Airway epithelial cell (primary cell): ENCODE data around the gene ZFC3H1.

DNA sequence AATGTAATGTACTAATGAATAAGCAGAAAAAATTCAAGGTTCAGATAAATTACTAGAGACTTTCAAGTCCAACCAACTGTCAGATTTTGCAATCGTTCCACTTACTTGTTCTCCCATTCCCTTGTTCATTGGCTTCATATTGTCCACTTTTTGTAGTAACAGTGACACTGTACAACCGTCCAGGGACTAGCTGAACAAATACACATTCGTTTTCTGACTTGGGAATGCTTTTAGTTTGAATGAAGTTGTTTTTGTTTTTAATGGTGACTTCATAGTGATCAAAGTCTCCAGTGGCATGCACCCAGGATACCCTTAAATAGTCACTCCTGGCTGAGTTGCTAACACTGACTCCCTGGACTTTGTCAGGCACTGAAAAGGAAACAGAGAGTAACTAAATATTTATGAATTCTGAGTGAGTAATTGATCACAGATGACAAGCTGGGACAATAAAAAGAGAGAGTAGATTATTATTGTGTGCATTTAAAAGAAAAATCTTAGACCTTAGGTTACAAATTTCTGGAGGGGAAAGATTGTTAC lies 65.4 kb downstream of the PTPRB start:
- RAMPAGE, long total RNA: no peak

DNA sequence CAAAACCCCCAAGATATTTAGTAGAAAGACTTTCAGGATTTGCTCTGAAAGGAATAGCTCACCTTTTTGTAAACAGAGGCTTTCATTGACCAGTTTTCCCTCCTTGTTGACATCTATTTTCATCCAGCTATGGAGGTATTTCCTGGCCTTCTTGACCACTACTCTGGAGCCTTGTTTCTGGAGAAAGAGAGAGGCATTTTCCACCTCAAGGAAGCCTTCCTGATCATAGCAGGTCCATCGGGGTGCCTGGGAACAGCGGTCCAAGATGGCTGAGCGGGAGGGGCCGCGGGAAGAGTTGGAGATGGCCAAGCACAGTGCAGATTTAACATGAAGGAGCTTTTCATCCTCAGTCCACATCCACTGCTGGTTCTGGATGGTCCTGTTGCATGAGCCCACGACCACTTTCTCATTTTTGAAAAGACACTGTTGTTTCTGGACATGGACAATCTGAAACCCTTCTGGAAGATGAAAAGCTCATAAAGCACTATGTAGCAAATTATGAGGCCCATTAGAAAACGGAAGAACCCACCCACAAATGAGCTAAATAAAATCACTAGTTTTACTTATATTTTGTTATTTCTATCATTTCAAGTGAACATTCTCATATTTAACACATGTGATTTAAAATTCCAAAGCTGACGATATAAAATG lies 1.5 kb downstream of the PTPRB start:
- RAMPAGE, long total RNA: no peak

GRCh38 chr12:70645585-70646428 lies 8.6 kb upstream of the PTPRB start:
- RAMPAGE, long total RNA: no peak

GRCh38 chr12:71141604-71141888 lies 16.3 kb downstream of the TSPAN8 start:
- RAMPAGE, long total RNA: no peak

DNA sequence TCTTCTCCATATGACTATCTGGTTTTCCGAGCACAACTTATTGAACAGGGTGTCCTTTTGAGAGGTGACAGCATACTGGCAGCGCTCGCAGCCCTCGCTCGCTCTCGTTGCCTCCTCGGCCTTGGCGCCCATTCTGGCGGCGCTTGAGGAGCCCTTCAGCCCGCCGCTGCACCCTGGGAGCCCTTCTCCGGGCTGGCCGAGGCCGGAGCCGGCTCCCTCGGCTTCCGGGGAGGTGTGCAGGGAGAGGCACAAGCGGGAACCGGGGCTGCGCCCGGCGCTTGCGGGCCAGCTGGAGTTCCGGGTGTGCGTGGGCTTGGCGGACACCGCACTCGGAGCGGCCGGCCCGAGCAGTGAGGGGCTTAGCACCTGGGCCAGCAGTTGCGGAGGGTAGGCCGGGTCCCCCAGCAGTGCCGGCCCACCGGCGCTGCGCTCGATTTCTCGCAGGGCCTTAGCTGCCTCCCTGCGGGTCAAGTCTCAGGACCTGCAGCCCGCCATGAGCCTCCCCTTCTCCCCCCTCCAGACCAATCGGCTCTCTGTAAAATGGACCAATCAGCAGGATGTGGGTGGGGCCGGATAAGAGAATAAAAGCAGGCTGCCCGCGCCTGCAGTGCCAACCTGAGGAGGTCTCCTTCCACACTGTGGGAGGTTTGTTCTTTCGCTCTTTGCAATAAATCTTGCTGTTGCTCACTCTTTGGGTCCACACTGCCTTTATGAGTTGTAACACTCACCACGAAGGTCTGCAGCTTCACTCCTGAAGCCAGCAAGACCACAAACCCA lies 62.8 kb upstream of the LGR5 start:
- RAMPAGE, long total RNA: no peak

DNA sequence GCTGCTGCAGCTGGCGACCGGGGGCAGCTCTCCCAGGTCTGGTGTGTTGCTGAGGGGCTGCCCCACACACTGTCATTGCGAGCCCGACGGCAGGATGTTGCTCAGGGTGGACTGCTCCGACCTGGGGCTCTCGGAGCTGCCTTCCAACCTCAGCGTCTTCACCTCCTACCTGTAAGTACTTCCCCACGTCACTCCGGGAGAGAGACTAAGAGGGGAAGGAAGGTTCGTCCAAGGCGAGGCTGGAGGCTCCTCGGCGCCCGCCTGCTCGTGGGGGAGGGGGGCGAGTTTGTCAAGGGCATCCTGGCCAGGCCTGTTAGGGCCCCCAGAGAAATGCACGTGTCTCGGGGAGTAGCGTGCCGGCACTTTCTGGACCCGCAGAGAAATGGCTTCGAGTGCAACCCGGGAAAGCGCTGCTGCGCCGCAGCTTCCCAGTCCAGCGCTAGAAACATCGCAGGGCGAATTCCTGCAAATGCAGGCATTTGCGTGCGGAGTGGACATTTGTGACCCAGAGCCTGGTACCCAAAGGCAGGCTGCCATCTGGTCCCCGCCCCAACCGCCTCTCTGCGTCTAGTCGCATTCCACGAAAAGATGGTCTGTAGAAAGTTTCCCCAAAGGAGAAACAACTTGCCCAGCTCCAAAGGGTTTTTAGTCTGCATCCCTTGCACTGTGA lies 659 bp downstream of the LGR5 start:
- RAMPAGE, long total RNA: no peak

- RAMPAGE, long total RNA: no peak
Measured at GRCh38 chr12:71602800-71603565, 60.7 kb downstream of the ZFC3H1 start.

GRCh38 chr12:71658565-71659796 lies 4.7 kb downstream of the ZFC3H1 start:
- RAMPAGE, long total RNA: no peak

- RAMPAGE, long total RNA: no peak
Measured at GRCh38 chr12:71663692-71663916, at the start of gene ZFC3H1. Gene ZFC3H1 (minus strand): TSS chr12:71663848.

GRCh38 chr12:71770830-71771369 lies 16.2 kb downstream of the RAB21 start:
- RAMPAGE, long total RNA: no peak

DNA sequence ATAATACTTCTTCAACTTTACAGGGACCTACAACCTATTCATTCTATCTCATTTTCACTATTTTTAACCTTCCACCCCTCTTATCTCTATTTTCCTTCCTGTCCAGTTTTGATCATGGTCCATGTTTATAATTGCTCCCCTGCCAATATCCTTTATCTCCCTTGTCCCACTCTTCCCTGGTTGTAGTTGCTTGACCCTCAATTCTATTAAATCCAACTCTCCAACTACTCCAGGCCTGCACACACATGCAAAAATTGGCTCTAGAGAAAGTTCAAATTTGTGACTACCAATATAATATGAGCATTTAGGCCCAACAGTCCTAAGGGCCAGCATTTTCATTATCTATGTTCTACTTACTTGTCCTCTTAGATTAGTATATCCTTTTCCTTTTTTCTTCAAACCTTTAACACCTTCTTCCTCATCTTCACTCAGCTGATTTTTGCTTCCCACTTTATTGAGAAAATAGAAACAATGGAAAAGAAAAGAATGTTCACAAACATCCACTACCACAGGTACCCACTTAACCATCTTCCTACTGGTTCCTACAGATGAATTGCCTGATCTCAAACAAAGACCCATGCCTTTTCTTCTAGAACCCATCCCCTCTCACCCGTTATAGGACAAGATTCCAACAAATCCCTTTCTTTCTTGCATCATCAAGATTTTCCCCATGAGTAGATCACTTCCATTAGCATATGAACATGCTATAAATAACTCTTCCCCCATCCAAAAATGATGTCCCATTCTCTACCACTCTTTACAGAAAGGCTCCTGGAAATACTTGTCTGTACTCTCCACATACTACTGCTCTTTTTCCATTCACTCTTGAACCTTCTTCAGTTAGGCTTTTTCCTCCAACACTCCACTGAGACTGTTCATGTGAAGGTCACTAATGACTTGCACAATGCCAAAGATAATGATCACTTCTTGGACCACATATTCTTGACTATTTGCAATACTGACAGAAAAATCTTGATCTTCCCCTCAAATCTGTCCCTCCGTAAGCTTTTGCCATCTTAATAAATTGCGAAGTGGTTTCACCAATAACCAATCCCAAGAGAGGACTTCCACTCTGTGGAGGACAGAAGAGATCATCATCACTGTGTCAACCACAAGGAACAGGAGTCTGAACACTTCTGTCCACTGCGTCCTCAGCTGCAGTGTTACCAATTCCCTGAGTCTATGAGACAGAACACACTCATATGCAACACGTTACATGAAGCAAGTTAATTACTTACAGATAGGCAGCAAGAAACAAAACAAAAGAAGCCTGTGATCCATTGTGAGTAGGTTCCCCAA lies 17.6 kb upstream of the TRHDE start:
- RAMPAGE, long total RNA: no peak

DNA sequence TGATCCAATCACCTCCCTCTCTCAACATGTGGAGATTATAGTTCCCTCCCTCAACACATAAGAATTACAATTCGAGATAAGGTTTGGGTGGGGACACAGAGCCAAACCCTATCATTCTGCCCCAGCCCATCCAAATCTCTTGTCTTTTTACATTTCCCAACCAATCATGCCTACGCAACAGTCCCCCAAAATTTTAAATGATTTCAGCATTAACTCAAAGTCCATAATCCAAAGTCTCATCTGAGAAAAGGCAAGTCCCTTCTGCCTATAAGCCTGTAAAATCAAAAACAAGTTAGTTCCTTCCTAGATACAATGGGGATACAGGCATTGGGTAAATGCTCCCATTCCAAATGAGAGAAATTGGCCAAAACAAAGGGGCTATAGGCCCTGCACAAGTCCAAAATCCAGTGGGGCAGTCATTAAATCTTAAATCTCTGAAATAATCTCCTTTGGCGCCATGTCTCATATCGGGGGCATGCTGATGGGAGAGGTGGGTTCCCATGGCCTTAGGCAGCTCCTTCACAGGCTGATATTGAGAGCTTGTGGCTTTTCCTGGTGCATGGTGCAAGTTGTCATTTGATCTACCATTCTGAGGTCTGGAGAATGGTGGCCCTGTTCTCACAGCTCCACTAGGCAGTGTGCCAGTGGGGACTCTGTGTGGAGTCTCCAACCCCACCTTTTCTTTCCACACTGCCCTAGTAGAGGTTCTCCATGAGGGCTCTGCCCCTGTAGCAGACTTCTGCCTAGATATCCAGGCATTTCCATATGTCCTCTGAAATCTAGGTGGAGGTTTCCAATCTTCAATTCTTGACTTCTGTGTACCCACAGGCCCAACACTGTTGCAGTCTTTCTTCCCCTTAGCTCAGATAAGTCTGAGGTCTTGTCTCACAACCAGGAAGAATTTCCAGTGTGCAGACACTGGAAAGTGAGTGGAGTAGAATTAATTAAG lies 25.9 kb downstream of the GLIPR1L1 start:
- RAMPAGE, long total RNA: no peak

- RAMPAGE, long total RNA: no peak
Measured at GRCh38 chr12:75478281-75478493, 2.4 kb upstream of the GLIPR1 start.

DNA sequence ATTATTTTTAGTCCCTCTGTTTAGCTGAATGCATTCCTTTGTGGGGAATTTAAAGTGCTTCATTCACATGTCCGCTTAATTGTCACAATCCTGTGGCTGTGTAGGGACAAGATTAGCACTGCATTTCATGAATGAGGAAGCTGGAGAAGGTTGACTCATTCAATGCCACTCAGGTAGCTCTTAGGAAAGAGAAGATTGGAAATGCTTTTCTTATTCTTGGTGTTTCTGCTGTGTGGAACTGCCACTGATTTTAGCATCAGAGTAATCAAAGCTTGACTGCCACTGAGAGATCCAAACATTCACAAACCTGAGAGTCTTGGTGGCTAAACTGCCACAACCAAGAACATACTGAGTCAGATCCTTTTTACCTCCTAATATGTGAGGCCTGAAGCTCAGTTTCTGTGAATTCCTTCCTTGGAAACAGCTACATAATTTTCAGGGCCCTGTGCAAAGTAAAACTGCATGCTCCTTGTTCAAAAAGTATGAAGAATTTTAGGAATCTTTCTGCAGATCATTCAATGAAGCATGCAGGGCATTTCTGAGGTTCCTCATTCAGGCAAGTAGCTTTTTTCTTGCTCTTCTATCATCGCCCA lies 42.2 kb upstream of the KRR1 start:
- RAMPAGE, long total RNA: no peak

- RAMPAGE, long total RNA: no peak
Measured at GRCh38 chr12:75566637-75566836, 55.1 kb upstream of the KRR1 start.

- RAMPAGE, long total RNA: no peak
Measured at GRCh38 chr12:75781399-75781866, 270.0 kb upstream of the KRR1 start.

- RAMPAGE, long total RNA: no peak
Measured at GRCh38 chr12:75820727-75821211, 263.7 kb downstream of the NAP1L1 start.

- RAMPAGE, long total RNA: no peak
Measured at GRCh38 chr12:75944044-75945199, 140.1 kb downstream of the NAP1L1 start.

GRCh38 chr12:76026460-76027531 lies 57.7 kb downstream of the NAP1L1 start:
- RAMPAGE, long total RNA: no peak

DNA sequence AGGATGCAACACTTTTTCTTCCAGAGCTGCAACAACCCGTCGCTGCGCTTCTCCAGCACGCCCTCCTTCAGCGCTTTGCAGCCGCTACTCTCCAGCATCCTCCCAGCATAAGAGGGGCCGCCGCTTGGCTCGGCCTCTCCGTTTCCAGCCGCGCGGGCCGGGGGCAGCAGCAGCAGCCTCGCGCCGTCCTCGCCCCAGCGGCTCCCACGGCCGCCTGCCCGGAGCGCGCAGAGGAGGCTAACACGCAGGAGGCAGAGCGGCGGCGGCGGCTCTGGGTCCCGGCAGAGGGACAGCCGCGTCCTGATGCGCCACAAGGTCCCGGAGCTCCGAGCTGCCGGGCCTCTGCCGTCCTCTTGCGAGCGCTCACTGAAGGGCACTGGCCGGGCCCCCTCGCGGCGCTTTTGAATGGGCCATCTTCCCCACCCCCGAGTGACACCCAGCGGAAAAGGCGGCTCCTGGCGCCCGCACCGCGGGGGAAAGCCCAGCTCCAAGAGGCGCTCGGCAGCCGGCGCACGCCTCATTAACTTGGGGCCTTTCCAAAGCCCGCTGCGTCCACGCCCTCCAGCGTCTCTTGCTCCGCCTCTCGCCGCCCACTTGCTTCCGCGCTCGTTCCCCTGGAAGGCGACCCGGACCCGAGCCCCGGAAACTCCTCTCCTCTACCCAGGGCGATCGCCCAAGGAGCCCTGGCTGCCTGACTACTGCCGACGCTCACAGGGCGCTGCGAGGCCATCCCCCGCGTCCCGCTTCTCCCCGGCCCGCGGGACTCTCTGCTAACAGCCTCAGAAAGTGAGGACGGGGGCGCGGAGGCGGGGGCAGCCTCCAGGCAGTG lies 53.0 kb downstream of the NAP1L1 start:
- RAMPAGE, long total RNA: no peak